AG04449 (cell line): ENCODE data around the genes SPATA20, ABCC3 and NME1.

GRCh38 chr17:50542369-50543397 is 4.3 kb upstream of the SPATA20 start:
- RRBS = 0% methylated on average over 3 of the region's 29 CpGs

DNA sequence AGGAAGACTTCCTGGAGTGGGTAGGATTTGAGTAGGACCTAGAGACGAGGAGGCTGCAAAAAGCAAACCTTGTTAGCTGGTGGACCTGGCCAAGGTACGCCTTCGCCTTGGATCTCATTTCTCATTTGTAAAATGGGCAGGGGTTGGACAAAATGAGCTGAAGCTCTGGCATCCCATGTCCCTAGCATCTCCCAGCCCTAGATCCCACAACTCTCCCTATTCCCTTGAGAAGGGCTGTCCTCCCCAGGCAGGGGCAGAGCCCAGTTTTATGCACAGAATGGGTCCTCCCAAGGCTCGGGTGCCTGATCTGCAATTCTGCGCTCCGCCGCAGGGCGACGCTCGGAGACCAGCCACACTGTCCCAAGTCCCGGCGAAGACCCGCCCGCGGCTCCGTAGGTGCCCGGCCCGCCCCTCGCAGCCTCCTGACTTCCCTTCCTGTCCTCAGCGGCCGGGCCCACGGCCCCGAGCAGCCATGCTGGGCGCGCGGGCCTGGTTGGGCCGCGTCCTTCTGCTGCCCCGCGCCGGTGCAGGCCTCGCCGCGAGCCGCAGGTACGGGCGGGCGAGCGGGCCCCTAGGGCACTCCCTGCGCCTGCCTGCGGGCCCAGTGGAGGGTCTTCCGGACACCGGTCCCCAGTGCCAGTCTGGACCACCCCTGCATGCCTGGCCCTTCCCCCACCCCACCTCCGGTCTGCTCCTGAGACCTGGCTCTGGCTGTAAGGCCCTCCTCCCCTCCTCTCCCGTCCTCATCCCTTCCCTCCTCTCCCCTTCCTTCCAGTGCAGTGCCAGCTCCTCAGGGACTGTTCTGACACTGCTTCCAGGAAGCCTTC is at the start of gene SPATA20:
SPATA20 (plus strand) TSS at position 438 of the 827 bp plus-strand sequence.
- RRBS = 1% methylated on average over 22 of the region's 45 CpGs

GRCh38 chr17:50561367-50561718 is 828 bp downstream of the CACNA1G start:
- RRBS = 3% methylated on average over 25 of the region's 39 CpGs

- RRBS = no CpG with 5 or more reads among the region's 9 CpGs
Observed at GRCh38 chr17:50618980-50619423, 15.7 kb upstream of the ABCC3 start.

DNA sequence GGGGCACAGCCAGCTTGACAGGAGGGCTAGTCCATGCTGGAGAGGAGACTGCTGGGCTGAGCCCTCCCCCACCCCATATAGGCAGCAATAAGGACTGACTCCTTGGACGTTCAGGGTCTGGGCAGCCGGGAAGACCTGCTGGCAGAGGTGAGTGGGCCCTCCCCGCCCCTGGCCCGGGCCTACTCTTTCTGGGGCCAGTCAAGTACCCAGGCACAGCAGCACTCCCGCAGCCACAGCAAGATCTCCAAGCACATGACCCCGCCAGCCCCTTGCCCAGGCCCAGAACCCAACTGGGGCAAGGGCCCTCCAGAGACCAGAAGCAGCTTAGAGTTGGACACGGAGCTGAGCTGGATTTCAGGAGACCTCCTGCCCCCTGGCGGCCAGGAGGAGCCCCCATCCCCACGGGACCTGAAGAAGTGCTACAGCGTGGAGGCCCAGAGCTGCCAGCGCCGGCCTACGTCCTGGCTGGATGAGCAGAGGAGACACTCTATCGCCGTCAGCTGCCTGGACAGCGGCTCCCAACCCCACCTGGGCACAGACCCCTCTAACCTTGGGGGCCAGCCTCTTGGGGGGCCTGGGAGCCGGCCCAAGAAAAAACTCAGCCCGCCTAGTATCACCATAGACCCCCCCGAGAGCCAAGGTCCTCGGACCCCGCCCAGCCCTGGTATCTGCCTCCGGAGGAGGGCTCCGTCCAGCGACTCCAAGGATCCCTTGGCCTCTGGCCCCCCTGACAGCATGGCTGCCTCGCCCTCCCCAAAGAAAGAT is 8.6 kb upstream of the ABCC3 start:
- RRBS = 70% methylated on average over 9 of the region's 25 CpGs

GRCh38 chr17:50634140-50635431 is at the start of gene ABCC3:
Gene ABCC3, plus strand, starts transcription at chr17:50634881.
- RRBS = 2% methylated on average over 39 of the region's 100 CpGs

DNA sequence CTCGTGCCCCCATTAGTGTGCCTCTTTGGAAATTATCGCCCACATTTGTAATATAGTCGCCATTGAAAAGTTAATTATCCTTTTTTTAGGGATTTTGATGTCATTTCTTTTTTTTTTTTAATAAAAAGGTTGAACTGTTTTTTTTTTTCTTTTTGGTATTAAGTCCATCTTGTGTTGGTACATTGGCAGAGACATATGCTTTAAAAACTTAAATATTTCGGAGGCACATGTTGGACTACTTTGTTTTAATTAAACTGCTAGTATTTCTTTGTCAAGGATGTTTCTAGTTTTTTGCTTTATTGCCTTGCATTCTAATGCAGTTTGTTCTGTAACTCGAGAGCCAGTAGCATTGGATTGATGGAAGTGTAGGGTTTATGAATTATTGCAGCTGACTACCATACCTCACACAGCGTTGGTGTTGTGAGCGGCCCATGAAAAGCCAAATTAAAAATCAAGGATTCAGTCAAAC is 16.4 kb downstream of the ANKRD40CL start:
- RRBS = no CpG with 5 or more reads among the region's 7 CpGs

DNA sequence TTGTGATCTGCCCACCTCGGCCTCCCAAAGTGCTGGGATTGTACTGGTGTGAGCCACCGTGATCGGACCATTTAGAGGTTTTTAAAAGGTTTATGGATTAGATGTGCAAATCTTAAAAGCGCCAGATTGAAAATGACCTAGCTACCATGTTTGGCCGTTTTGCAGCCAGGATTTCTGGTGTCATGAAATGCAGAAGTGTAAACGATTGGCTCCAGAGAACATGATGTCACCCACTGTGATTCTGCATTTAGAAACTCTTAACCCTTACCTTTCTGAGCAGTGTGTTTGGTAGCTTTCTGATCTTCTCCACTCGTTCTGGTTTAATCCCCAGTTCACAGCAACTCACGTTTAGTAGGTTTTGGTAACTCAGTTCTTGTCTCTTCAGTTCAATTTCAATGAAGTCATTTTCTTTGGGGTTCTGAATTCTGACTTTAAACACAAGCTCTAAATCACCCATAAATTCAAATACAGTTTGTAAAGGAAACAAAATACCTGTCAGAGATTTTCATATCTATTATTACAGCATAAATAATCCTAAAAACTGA is 4.1 kb downstream of the ANKRD40CL start:
- RRBS = no CpG with 5 or more reads among the region's 8 CpGs

DNA sequence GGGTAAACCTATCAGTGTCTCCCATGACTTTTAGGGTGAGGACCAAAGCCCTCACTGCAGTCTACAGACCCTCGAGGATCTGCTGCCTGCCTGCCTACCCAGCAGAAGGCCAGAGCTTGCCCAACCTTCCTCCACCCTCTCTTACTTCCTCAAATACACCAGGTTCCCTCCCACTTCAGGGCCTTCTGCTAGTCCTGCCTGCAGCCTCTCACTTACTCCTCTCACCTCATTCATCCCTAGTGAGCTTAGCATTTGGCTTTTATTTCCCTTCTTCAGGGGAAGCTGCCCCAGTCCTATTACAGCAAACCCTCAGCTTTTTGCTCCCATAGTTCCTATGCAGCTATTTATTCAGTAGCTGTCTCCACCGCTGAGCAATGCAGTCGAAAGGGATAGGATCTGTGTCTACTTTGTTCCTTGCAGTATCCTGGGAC is 17.8 kb upstream of the TOB1 start:
- RRBS = no CpG with 5 or more reads among the region's 3 CpGs

GRCh38 chr17:50904989-50906004 is 39.1 kb upstream of the TOB1 start:
- RRBS = 73% methylated on average over 1 of the region's 8 CpGs

- RRBS = no CpG with 5 or more reads among the region's 25 CpGs
Observed at GRCh38 chr17:50919385-50920278, 53.5 kb upstream of the TOB1 start.

- RRBS = no CpG with 5 or more reads among the region's 16 CpGs
Observed at GRCh38 chr17:50935233-50935812, 69.2 kb upstream of the TOB1 start.

DNA sequence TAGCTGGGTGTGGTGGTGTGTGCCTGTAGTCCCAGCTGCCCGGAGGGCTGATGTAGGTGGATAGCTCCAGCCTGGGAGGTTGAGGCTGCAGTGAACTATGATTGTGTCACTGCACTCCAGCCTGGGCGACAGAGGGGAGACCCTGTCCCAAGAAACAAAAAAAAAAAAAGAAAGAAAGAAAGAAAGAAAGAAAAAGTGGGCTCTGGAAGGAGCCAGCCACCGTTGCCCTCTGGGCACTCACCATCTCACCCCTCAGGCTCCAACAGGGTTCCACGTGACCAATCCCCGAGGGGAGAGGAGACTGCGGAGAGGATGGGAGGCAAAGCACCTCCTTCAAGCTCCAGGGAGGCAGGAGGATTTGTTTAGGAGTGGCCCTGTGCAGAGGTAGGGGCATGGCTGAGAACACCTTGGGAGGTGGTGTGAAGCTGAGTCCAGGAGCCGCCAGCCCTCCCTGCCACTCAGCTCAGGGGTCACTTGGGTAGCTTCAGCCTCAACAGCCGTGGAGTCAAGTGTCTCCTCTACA is 87.4 kb upstream of the TOB1 start:
- RRBS = no CpG with 5 or more reads among the region's 8 CpGs

DNA sequence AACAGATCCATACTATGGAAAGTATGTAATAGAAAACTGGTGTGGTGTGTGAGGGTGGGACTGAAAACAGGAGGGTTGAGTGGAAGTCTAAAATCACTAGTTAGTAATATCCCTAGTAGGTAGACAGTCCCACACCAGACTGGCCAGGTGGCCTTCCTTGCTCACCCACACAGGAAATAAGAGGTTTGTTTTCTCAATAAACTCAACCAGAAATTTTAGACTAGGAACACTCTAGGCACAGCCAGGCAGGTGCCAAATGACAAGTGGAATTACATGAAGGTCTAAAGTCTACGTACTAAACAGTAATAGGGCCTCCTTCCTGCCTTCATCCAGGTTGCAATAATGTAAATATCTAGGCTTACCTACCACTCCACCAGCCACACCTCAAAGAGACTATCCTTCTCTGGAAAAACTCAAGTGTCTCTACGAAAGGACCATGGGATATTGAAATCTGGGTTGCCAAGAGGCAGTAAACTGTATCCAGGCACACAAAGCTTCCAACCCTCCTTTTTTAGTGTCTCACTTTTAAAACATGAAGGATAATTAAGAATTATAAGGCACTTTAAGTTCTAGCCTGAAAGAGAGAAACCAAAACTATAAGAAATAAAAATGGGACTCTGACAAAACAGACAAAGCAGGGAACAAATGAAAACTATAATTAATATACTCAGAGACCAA is 26.8 kb downstream of the SPAG9 start:
- RRBS = no CpG with 5 or more reads among the region's 2 CpGs

- RRBS = 1% methylated on average over 15 of the region's 41 CpGs
Observed at GRCh38 chr17:51120927-51121579, 385 bp upstream of the SPAG9 start.

GRCh38 chr17:51152553-51153188 is 688 bp upstream of the NME1 start:
- RRBS = no CpG with 5 or more reads among the region's 10 CpGs

GRCh38 chr17:51153189-51153728 is at the start of gene NME1:
Gene NME1, plus strand, starts transcription at chr17:51153559.
- RRBS = 2% methylated on average over 13 of the region's 35 CpGs

GRCh38 chr17:51197565-51198567 is 31.7 kb downstream of the NME2 start:
- RRBS = no CpG with 5 or more reads among the region's 6 CpGs

DNA sequence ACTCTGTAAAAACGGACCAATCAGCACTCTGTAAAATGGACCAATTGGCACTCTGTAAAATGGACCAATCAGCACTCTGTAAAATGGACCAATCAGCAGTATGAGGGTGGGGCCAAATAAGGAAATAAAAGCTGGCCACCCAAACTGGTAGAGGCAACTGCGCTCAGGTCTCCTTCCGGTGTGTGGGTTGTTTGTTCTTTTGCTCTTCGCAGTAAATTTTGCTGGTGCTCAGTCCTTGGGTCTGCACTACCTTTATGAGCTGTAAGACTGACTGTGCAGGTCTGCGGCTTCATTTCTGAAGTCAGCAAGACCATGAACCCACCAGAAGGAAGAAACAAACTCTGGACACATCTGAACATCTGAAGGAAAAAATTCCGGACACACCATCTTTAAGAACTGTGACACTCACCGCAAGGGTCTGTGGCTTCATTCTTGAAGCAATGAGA is 703.5 kb upstream of the CA10 start:
- RRBS = no CpG with 5 or more reads among the region's 7 CpGs

GRCh38 chr17:54968109-54968345 is 427 bp downstream of the COX11 start:
- RRBS = 4% methylated on average over 8 of the region's 18 CpGs